HT1080 (cell line): Measurements from ENCODE around the gene CEP192.

RAMPAGE:
- cytosol, long total RNA = no peak
- long total RNA = no peak
- nucleus, long total RNA = no peak
Measured at GRCh38 chr18:12713332-12713545, 10.4 kb downstream of the PSMG2 start.

GRCh38 chr18:12879726-12880346 lies 4.2 kb downstream of the PTPN2 start:
RAMPAGE:
- cytosol, long total RNA = no peak
- long total RNA = no peak
- nucleus, long total RNA = no peak

DNA sequence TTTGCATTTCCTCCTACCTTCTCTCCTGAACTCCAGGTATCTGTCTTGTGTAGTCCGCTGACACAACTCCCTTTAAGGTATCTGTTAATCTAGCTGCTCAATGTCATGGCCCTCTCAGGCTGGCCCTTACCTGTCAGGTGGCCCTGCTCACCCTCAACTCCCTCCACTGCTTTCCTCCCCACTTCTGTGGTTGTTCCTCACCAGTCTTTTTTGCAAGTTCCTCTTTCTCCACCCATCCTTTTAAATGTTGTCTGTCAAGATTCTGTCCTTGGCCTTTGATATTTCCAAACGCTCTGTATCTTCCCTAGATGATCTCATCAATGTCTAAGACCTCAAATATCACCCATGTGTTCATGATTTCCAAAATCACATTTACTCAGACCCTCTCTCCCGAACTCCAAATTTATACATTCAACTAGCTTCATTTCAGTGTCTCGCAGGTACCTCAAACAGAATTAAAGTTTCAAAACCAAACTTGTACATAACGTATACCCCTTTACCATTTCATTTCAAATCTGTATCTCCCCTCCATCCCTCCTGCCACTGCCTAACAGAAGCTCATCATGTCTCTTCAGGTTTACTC lies 3.5 kb downstream of the PTPN2 start:
RAMPAGE:
- cytosol, long total RNA = no peak
- long total RNA = no peak
- nucleus, long total RNA = no peak

RAMPAGE:
- cytosol, long total RNA = no peak
- long total RNA = no peak
- nucleus, long total RNA = no peak
Measured at GRCh38 chr18:12885320-12885981, 1.4 kb upstream of the PTPN2 start.

GRCh38 chr18:12991202-12992298 lies at the start of gene CEP192:
Gene CEP192 (plus strand): TSS chr18:12991362.
RAMPAGE:
- cytosol, long total RNA = no peak
- long total RNA = no peak
- nucleus, long total RNA = no peak

DNA sequence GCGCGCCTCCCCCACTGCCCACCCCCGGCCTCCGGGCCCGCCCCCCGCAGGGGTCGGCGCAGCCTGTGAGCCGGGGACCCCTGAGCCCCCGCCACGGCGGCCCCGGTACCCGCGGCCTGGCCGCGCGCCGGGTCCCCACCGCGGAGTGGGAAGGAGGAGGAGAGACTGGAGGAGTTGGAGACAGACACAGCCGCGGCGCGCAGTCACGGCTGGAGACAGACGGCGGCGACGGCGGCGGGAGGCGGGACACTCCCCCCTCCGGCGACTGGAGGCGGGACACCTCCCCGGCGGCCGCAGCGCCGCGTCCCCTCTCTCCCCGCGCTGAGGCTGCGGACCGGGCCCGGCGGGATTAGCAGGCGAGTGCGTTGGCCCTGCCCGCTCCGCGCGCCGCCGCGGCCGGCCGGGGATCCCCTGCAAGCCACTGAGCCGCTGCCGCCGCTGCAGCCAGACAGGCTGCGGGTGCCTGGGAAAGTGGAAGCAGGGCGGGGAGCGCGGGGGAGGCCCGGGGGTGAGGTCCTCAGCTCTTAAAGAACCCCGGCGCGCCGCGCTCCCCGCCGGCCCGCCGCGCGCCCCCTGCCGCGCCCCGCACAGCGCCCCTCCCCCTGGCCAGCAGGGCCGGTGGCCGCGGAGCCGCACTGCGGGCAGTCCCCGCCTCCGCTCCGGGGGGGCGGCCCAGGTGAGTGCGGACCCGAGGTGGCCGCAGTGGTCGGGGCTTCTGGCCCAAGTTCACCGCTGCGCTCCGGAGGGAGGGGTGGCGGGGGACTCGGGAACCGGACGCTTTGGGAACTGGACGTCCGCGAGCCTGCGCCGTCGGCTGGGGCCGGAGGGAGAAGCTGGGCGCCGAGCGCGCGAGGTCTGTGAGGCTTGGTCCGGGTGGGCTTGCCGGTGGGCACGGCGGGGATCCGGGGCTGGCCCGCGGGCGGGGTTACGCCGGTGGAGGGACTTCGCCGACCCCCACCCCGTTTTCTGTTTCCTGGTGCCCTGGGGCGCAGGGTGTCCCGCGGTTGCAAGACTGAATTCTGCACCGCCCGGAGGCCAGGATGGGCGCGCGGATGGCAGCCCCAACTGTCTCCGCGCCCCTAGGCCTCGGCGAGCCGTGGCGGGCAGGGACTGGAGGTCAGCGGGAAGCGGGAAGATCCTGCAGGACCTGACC lies 765 bp upstream of the LDLRAD4 start:
RAMPAGE:
- cytosol, long total RNA = no peak
- long total RNA = no peak
- nucleus, long total RNA = no peak

DNA sequence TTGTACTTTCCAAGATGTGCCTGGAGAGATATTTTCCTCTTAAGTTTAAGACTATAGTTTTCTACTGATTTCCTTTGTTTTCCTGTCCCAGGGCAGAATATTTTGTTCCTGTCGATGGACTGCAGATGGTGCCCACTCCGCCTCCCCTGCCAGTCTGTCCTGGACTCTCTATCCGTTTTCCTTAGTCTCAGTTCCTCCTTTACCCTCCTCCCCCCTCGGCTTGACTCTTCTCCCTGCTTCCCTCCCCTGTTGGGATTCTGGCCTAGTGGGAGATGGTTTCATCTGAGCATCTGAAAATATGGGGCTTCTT lies 49.5 kb downstream of the LDLRAD4 start:
RAMPAGE:
- cytosol, long total RNA = no peak
- long total RNA = no peak
- nucleus, long total RNA = no peak

DNA sequence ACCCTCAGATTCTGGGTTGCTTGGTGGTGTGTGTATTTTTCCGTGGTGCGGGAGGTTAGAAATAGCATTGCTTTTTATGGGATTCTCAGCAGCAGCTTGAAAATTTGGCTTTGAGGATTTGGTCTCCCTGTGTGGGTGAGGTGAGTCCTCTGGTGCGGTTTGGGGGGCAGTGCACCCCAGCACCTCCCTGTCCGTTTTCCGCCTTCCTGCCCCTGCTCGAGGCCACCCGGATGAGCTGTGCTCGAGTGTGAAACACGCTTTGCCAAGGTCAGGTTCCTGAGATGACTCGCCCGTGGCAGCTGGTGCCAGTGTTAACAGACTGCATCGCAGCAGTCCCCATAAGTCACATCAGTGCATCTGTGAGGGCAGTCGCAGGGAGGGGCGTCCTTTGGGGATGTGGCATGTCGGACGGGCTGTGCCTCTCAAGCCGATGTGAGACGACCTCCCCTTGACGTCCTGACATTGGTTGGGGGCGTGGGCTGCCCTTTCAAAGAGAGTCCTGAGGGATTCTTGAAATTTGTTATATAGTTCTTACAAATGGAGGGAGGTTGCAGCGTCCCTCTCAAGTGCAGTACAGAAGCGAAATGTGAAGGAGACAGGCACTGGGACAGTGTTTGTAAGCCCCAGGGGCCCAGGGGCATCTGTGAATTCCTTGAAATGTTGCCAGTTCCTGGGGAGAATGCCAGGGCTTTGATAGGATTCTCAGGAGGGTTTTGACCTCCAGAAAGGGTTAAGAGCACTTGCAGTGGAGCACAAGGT lies 66.2 kb downstream of the LDLRAD4 start:
RAMPAGE:
- cytosol, long total RNA = no peak
- long total RNA = no peak
- nucleus, long total RNA = no peak

DNA sequence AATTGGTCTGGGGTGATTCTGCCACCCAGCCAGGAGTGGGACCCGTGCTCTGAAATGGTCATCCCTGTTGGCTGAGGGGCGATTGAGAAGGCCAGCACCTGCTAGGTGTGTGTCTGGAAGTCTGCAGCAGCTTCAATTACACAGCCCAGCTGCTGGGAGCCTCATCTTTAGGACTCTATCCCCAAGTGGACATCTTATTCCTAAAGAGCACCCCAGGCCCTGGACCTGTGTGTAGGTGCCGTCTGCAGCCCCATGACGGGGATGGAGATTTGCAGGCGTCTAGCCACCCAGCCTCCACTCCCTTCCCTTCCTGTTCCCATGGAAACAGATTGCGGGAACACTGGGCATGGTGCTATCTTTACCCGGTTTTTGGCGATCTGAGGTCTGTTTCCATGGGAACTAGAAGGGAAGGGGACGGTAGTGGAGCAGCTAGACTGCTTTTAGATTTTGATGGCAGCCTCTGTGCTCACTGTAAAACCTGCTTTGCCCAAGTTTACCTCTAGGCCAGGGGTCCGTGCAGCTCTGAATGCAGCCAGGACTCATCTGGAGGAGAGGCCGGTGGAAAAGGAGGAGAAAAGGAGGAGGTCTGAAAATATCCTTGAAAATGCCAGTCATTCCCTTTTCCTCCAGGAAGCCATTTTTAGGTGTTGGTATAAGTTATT lies 156.2 kb downstream of the LDLRAD4 start:
RAMPAGE:
- cytosol, long total RNA = no peak
- long total RNA = no peak
- nucleus, long total RNA = no peak

RAMPAGE:
- cytosol, long total RNA = no peak
- long total RNA = no peak
- nucleus, long total RNA = no peak
Measured at GRCh38 chr18:13376129-13376593, 157.6 kb downstream of the LDLRAD4 start.

DNA sequence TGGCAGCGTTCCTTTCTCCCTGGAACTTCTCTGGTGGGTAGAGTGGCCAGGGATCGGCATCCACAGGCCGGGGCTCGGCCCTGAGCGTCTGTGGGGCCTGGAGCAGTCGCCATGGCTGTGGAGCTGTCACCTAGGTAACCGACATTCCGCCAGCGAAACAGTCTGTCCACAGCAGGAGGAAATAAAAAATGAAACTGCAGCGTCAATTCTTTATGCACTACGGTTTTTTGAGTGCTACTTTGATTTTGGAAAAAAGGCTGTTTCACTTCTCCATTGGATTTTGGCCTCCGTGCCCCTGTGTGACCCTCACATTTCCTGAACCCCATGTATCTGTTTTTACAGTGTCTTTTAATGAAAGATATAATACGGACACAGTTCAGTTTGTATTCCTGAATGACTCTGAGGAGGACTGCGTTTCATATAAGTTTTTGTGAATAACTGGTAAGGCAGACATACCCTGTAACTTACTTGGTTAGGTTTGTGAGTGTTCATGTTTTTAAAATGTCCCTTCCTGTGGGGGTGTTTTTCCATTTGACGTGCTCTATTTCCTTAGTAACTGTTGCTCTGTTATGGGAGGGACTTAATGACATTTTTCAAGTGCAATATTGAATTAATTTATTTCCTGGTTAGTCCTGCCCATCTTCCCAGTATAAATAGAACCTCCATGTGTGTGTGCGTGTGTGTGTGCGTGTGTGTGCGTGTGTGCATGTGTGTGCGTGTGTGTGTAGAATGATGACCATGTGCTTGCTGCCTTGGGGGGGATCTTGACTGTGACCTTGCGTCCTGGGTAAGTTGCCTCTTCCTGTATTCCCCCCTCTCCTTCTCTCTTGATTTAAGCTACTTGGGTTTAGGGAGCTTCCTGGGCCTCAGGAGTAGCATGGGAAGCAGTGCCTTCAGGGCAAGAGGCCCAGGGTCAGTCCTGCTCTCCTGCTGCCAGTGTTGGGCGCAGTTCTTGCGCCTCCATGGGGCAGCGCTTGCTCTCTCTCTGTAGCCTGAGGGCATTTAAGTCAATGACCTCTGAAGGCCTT lies 163.7 kb downstream of the LDLRAD4 start:
RAMPAGE:
- cytosol, long total RNA = no peak
- long total RNA = no peak
- nucleus, long total RNA = no peak

DNA sequence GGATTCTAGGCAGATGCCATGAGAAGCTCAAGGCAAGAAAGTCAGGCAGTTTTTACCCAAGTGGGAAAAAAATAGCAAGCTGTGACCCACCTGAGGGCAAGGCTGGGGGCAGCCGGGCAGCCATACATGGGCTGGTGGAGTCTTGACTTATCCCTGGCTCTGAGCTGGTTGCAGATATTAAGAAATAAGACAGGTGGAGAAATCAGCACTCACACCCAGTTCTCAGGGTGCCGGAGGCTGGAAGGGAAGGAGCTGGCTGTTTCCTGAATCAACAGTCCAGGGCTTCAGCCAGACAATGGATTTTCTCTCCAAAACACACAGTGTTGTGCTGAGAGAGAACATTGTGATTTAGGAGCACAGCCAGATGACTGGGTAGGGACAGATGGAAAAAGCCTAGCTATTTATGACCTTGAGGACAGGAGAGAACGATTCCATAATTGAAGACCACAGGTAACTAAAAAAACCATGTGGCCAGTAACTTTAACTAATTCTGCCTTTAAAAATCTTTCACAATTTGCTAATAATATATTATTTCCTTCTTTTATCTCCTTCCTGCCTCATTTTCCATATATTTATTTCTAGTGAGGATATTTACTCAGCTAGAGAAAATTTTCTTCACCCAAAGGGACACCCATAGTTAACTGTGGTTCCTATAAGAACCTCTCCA lies 208.9 kb downstream of the LDLRAD4 start:
RAMPAGE:
- cytosol, long total RNA = no peak
- long total RNA = no peak
- nucleus, long total RNA = no peak

DNA sequence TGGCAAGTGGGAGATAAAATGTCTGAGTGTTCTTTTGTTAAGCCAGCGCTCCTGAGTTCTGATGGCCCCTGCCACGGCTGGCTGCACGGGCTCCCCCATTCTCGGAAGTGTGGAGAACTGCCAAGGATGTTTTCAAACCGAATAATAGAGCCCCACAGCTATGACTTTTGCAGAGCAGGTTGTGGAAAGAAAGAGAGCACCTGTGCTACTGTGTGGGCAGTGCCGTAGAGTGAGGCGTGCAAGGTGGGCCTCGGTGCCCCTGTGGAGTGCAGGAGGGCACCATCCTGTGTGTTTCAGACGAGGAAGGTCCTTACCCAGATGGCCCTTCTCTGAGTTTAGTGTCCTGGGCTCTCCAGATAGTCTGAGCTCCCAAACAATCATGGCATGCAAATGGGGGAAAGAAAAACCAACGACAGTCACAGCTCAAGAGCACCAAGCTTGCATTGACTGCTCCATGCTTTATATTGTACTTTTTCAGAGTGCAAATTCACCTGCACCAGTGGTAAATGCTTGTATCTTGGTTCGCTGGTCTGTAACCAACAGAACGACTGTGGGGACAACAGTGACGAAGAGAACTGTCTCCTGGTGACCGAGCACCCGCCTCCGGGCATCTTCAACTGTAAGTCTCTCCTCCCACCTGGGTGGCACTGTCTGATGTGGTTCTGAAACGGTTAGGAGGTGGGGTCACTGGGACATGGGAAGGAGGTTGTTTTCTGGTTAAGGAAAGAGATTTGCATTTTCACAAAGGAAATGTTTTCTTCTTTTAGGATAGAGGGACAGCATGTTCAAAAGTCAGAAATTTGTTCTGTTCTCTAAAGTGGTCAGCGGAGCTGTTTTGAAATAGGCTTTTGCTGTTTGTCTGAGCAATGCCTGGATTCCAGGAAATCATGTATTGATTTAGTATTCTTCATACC lies 219.5 kb downstream of the LDLRAD4 start:
RAMPAGE:
- cytosol, long total RNA = no peak
- long total RNA = no peak
- nucleus, long total RNA = no peak

GRCh38 chr18:13470425-13471029 lies 252.0 kb downstream of the LDLRAD4 start:
RAMPAGE:
- cytosol, long total RNA = no peak
- long total RNA = no peak
- nucleus, long total RNA = no peak

DNA sequence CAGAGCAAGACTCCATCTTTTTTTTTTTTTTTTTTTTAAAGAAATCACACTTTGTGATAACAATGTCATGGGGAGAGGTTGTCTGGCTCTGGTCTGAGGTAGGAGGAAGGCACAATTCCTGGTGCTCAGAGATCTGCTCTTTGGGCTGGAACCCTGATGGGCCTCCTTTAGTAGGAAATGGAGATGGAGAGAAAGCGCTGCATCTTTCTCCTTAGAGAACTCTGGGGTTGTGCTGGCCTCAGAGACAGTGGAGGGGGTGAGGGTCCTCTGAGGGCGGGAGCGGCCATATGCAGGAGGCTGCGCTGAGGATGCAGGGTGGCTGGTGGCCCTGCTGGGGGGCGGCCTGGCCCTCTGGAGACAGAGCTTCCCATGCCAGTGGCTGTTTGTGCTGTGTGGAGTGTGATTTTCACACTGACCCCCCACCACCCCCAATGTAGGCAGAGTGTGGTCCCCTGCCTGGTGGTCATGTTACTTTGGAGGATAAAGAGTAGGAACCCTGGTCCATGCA lies 194.7 kb downstream of the FAM210A start:
RAMPAGE:
- cytosol, long total RNA = no peak
- long total RNA = no peak
- nucleus, long total RNA = no peak

RAMPAGE:
- cytosol, long total RNA = no peak
- long total RNA = no peak
- nucleus, long total RNA = no peak
Measured at GRCh38 chr18:13544040-13544813, 182.1 kb downstream of the FAM210A start.

RAMPAGE:
- cytosol, long total RNA = no peak
- long total RNA = no peak
- nucleus, long total RNA = no peak
Measured at GRCh38 chr18:13563134-13563833, 163.1 kb downstream of the FAM210A start.

RAMPAGE:
- cytosol, long total RNA = no peak
- long total RNA = no peak
- nucleus, long total RNA = no peak
Measured at GRCh38 chr18:13609196-13609599, 117.2 kb downstream of the FAM210A start.

DNA sequence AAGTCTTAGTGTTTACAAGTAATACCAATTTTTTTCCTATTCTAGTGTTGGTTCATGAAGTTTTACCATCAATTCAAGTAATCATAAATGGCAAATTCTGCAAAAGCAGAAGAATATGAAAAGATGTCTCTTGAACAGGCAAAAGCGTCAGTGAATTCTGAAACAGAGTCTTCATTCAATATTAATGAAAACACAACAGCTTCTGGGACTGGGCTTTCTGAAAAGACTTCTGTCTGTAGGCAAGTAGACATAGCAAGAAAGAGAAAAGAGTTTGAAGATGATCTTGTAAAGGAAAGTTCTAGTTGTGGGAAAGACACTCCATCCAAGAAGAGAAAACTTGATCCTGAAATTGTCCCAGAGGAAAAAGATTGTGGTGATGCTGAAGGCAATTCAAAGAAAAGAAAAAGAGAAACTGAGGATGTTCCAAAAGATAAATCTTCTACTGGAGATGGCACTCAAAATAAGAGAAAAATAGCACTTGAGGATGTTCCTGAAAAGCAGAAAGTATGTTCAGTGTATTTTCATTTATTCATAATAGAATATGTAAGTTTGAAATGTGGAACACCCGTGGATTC lies 5.0 kb downstream of the RNMT start:
RAMPAGE:
- cytosol, long total RNA = no peak
- long total RNA = no peak
- nucleus, long total RNA = no peak

GRCh38 chr18:13744792-13745594 lies 18.5 kb downstream of the RNMT start:
RAMPAGE:
- cytosol, long total RNA = no peak
- long total RNA = no peak
- nucleus, long total RNA = no peak